A375 (cell line): ENCODE measurements around a stretch of chr2.

GRCh38 chr2:131491422-131491625 lies 873 bp downstream of the MZT2A start:
- RAMPAGE, long total RNA, result no peak

DNA sequence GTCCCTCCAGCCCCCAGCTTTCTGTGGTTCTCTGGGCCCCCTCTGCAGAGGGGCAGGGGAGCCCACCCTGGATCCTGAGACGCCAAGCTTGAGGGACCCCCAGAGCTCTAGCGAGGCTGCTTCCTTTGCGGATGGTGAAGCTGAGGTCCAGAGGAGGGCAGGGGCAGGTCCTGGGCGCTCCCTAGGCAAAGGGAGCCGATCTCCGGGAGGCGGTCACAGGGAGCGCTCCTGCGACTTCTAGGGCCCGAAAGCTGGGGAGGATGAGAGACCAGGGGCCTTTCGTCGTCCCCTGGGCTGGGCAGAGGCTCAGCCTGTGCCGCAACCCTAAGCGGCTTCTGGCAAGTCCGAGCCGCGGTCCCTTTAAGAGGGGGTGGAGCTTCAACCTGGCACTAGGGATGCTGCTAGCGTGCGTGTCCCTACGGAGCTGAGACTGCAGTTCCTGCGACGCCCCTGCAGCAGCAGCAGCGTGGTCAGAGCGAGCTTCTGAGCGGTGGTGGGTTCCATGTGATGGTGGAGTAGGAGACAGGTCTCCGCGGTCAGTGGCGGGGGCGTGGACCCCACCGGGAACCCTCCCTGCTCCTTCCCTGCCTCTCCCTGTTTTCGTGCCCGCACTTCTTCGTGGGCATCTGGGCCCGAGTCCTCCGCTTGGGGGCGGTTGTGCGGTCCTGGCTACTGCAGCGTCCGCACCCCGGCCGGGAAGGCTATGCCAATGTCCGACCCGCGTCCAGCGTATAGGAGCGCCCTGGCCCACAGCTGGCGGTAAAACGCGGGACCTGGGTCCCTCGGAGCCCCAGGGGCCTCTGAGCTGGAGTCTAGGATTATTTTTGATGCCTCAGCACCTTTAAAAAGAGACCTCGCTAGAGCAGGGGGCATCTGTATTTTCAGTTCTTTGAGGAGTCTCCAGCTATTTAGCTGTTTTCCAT lies 154.6 kb downstream of the CCDC74A start:
- RAMPAGE, long total RNA, result no peak

DNA sequence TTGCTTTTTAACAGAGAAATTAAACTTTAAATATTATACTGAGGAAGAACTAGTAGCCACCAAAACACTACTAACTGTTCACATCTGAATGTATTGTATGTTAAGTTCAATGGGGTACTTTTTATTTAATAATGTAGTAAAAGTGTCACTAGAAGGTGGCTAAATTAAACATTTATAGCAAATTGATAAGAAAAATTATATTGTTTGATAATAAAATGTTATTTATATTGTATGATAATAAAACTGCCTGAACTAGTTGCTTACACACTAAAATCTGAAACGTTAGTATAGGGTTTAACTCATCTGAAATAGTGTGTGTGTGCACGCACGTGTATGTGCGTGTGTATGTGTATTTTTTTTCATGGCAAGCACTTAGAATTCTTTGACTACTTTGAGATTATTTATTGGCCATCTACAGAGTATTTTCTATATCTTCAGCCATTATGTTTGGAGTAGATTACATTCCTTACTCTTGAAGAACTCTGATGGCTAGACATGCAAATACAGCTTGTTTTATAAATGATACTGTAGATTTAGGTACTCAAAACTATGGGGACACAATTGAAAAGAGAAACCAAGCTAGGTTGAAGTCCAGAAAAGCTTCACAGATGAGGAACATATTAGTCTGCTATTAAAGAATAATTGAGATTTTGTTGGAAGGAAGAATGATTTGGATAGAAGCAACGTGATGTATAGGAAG lies 198.0 kb downstream of the CCDC74A start:
- RAMPAGE, long total RNA, result no peak

DNA sequence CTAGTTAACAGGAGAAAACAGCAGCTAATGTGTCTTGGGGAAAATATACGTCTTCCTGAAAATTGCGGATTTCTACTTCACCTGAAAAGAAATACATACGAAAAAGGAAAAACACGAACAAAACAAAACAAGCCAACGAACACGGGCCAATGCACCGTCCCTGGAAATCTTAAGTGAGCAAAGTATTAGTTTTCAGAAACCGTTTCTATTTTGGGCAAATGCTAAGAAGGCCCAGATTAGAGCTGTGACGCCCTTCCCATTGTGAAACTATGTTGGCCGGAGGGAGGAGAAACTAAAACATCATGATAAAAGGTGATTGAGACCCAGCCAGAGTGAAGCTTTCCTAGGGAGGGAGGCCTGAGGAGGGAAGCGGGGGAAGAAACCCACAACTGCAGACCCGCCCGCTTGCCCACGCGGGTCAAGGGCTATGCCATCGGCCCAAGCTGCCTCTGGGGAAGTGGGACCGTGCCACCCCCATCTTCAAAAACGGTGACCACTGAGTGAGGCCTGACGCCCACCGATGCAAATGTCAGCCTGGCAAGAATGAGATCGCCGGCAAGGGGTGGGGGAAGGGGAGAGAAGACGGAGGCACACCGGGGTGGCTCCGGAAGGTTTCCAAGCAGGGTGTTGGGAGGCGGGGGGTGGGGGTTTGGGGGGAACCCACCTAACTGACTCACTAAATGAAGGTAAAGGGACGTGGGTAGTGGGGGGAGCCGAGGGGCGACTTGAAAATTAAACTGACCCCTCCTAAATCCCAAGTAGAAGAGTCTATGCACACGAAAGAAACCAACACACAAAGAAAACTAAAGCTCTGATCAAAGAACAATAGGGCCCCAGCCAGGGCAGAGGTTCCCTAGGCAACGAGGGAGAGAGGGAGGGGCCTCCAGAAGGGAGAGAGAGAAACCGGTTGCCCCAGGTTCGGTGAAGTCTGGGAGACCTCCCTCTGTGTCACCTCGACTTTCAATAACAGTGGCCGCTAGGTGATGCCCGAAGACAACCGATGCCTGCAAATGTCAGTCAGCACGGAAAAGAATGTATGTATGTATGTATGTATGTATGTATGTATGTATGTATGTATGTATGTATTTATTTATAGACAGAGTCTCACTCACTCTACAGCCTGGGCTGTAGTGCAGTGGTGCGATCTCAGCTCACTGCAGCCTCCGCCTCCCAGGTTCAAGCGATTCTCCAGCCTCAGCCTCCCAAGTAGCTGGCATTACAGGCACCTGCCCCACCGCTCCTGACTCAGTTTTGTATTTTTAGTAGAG lies 106.4 kb upstream of the ANKRD30BL start:
- RAMPAGE, long total RNA, result no peak

GRCh38 chr2:132494660-132495176 lies 78.1 kb downstream of the GPR39 start:
- RAMPAGE, long total RNA, result no peak

DNA sequence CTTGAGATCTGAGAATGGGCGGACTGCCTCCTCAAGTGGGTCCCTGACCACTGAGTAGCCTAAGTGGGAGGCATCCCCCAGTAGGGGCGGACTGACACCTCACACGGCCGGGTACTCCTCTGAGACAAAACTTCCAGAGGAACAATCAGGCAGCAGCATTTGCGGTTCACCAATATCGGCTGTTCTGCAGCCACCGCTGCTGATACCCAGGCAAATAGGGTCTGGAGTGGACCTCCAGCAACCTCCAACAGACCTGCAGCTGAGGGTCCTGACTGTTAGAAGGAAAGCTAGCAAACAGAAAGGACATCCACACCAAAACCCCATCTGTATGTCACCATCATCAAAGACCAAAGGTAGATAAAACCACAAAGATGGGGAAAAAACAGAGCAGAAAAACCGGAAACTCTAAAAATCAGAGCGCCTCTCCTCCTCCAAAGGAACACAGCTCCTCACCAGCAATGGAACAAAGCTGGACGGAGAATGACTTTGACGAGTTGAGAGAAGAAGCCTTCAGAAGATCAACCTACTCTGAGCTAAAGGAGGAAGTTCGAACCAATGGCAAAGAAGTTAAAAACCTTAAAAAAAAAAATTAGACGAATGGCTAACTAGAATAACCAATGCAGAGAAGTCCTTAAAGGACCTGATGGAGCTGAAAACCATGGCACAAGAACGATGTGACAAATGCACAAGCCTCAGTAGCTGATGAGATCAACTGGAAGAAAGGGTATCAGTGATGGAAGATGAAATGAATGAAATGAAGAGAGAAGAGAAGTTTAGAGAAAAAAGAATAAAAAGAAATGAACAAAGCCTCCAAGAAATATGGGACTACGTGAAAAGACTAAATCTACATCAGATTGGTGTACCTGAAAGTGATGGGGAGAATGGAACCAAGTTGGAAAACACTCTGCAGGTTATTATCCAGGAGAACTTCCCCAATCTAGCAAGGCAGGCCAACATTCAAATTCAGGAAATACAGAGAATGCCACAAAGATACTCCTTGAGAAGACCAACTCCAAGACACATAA lies 113.2 kb downstream of the GPR39 start:
- RAMPAGE, long total RNA, result no peak

DNA sequence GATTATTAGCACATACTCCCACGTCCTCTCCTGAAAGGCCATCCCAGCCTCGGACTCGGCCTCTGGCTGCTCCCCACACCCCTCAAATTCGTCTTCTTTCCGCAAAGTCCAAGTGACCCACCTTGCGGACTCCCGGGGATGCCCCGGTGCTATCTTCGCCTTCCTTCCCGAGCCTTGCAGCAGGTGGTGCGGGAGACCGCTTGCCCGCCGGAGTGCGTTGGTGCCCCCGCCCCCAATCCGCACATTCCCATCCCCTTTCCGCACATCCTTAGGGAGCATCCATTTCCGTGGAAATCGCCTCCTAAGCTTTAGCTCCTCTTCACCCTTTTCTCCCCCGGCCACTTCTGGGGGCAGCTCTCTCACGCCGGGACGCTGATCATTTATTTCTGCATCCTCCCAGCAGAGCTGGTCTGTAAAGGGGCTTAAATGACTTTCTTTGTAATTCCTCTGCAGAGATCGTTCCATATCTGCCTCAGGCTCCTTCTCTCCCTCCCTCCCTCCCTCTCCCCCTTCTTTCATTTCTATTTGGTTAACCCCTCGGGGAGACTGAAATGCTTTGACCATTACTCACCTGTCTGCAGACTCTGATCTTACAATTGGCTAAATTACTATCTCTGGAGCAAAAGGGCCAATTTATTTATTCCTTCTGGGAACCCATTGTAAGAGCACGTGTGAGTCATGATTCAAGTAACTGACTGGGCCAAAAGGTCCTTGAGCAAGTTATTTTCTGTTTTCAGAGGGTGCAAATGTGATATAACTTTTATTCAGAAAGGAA lies 1.2 kb upstream of the LYPD1 start:
- RAMPAGE, long total RNA, result no peak

DNA sequence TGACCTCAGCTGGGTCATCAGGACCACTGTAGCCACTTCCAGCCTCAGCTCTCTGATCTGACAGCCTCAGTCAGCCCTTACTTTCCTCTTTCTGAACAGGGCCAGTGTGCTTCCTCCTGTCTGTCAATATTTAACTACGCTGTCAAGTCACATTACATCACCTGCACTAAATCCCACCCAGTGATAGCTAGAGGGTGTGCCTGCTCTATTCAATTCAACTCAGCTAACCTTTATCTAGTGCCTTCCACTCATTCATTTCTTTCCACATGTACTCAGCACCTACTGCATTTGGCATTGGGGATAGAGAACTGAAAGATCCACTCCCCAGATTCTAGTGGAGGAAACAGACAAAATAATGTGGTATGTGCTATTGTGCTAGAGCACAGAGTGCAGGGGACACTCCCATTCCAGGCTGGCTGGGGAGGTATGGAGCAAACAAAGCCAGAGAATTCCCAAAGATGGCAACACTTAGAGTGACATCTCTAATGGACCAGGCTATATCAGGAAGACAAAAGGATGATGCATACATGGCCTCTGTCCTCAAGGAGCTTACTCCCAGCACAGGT lies 146.5 kb downstream of the NCKAP5 start:
- RAMPAGE, long total RNA, result no peak

DNA sequence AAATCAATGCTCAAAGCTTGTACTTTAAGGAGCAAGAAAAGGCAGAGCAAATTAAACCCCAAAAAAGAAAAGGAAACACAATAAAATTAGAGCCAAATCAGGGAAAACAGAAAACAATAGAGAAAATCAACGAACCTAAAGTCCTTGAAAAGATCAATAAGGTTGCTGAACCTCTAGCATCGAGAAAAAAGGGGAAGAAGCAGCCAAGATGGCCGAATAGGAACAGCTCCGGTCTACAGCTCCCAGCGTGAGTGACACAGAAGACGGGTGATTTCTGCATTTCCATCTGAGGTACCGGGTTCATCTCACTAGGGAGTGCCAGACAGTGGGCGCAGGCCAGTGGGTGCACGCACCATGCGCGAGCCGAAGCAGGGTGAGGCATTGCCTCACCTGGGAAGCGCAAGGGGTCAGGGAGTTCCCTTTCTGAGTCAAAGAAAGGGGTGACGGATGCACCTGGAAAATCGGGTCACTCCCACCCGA lies 342.1 kb upstream of the NCKAP5 start:
- RAMPAGE, long total RNA, result no peak

DNA sequence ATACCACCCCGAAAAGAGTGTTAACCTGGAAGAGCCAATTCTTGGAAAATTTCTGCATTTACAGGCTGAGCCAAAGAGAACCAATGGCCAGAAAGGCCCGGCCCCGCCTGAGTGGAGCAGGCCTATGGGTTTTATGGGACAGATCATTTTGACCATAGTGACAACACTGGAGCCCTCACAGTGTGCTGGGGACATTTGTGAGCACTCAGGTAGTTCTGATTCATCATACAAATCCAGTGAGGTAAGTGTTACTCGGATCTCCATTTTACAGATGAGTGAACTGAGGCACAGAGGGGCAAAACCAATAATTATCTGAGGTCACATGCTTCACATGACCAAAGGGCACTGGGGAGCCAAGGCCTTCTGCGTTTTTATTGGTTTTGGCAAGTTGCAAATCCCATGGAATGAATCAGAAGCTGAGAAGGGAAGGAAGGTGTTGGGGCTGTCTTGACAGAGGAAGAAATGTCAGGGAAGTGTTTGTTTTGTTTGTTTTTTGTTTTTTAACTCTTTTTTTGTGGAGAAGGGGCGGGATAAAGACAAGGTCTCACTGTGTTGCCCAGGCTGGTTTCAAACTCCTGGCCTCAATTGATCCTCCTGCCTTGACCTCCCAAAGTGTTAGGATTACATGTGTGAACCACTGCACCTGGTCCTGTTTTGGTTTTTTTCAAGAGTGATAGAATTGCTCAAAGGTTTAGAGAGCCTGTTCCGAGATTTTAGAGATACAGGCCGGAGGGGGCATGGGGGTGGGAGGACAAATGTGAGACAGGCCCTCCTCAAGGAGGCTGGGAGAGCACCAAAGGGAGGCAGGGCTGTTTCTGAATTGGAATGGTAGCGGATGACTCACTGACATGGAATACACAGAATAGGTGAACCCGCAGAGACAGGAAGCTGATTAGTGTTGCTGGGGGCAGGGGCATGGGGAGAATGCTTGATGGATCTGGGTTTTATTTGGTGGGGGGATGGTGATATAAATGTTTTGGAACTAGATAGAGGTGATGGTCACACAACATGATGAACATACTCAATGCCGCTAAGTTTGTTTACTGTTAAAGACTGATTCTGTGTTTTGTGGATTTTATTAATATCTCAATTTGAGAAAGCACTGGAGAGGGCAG lies 111.2 kb upstream of the MGAT5 start:
- RAMPAGE, long total RNA, result no peak

GRCh38 chr2:134178199-134178567 lies 75.7 kb upstream of the MGAT5 start:
- RAMPAGE, long total RNA, result no peak

- RAMPAGE, long total RNA, result no peak
Measured at GRCh38 chr2:134181134-134181621, 72.7 kb upstream of the MGAT5 start.

DNA sequence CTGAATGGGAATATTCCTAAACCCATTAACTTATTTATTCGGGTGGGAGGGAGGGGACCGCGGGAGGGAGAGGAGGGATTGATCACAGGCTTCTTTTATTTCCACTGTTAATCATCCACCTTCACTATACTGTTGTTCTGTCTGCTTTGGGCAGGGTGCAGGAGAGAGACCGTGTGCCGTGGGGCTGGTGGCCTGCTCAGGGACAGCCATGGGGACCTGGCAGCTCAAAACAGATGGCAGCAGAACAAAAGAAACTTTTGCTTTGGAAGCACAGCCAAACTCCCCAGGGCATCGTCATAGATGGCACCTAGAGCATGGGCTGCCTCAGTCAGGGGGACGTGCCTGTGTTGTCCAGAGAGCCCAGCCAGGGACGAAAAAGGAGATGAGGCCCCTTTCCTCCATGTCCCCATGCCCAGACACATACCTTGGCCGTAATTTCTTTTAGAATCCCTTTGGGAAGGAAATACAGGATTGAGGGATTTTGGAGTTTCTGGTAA lies 195.4 kb downstream of the MGAT5 start:
- RAMPAGE, long total RNA, result no peak

- RAMPAGE, long total RNA, result no peak
Measured at GRCh38 chr2:134491021-134491365, 227.8 kb downstream of the TMEM163 start.

DNA sequence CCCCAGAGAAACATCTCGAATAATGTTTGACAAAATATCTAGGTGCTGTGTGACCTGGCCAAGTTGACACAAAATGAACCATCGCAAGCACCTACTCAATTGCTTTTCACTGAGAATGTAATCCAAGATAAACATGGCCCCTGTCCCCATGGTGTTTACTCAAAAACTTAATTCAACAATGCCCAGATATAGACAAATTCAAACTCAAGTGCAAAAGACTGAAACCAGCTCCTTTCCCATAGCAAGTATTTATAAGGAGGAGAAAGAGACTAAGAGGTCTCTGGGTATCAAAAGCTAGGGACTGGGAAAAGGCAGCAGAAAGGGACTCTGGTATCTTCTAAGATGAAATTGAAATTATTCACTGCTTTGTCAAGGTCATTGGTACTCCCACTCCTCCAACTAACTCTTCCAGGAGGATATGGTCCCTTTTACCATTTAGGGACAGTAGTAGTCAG lies 14.9 kb upstream of the ACMSD start:
- RAMPAGE, long total RNA, result no peak

GRCh38 chr2:134918929-134919307 lies 296 bp downstream of the CCNT2 start:
- RAMPAGE, long total RNA, result no peak

DNA sequence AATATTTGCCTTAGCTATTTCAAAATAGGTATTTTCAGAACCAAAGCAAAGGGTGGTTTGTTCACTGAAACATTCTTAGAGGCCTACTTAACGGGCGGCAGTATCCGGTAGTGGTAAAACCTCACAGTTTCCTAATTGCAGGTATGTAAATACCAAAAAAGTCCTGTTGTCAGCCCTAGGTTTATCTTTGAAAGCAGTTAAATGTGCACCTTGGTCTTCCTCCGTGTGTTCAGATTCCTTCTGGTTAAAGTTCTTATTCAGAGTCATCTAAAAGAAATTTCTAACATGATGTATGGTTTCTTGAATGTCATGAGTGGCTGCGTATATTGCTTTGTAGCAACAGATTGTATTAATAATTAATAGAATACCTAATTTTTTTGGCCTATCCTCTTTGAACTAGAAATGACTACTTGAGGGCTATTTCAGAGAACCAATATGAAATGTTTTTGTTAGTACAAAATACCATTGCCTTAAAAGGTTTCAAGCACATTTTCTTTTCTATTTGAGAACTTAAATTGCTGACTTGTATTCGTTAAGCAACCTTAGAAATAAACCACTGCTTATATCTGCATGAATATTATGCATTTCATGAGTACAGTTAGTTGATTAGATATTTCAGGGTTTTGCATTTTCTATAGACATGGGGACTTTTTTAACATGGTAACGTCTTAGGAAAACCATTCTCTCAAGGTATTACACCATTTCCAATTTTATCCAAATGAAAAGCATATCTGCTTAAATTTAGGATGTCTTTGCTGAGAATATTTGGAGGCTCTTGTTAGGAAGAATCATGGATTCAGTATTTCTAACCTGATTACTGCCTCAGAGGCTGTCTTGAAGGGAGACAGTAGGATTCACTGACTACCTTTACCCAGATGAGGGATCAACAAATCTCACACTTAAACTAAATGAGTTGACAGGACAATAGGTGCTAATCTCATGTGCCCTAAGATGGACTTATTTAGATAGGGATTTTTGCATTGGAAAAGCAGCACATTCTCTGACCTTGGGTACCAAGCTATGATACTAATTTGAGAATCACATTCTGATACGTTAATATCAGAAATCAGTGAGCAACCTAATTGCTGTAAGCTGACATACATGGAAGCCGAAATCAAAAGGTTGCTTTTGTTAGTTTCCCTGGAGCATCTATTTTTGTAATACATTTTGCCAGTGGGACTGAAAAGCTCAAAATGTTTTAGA lies 39.3 kb downstream of the CCNT2 start:
- RAMPAGE, long total RNA, result no peak

- RAMPAGE, long total RNA, result no peak
Measured at GRCh38 chr2:136112151-136112670, 5.7 kb downstream of the CXCR4 start.

DNA sequence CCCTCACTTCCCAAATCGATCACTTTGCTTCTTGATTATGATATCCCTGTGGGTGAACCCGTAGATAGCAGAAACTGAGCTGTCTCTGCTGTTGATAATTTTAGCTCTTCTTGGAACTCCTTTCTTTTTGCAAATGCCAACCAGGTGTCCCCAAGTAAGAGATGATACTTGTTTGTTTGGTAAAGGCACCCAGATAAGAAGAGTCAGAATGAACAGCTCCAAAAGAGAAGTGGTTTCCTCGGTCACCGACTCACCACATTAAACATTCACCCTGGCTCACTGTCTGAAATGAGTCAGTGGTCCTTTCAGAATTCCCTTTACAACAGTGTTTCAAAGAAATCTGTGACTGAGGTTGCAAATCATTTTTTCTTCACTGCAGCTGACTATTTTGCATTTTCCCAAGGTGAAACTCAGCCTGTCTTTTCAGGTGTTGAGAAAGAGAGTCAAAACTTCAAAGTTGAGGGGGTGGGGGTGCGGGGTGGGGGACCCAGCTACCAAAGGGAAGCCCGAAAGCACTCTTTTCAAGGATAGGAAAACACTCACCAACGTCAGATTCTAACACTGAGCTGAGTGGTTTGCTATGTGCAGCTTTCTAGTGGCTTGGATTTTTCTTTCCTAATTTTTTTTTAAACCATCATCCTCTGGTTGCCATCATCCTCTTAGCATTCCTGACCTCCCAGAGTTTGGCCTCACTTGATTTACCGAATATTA lies 16.3 kb upstream of the CXCR4 start:
- RAMPAGE, long total RNA, result no peak

GRCh38 chr2:136255670-136256483 lies 137.9 kb upstream of the CXCR4 start:
- RAMPAGE, long total RNA, result no peak